Measurements from ENCODE around the gene AFG3L2.

- PRO-cap, 2 experiments: no peak in any of the 2 experiments
Observed at GRCh38 chr18:12362532-12363291, 14.3 kb downstream of the AFG3L2 start.

- PRO-cap, 2 experiments: no peak in any of the 2 experiments
Observed at GRCh38 chr18:12372897-12373420, 4.1 kb downstream of the AFG3L2 start.

- PRO-cap, 2 experiments: peak in 2 of 2 experiments; most common minus-strand start chr18:12377209 (in 2)
Observed at GRCh38 chr18:12376501-12377367, at the start of gene AFG3L2. Gene AFG3L2 (minus strand): TSS chr18:12377227.

GRCh38 chr18:12546414-12547127 lies 111.3 kb downstream of the SPIRE1 start:
- PRO-cap, 2 experiments: no peak in any of the 2 experiments

DNA sequence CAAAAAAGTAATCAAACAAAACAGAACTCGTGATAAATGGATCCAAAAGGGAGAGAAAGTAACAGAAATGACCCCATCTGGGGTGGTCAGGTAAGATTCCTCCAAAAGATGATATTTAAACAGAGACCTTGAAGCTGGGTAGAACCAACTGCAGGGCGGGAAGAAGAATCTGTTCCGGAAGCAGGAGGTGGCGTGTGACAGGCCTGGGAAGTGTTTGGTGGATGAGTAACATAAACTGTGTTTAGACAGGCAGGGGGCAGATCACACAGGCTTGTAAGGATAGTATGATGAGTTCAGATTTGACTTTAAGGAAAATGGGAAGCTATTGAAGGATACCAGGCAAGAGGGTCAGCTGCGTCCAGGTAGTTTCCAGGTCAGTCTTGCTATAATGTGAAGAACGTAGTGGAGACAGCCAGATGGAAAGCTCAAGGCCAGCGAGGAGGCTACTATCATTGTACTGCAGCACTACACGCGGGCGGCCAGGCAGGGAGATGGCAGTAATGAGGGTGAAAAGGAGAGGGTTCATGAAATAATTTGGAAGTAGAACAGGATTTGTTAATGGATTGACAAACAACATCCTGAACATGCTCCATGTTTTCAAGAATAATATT lies 17.2 kb downstream of the SPIRE1 start:
- PRO-cap, 2 experiments: no peak in any of the 2 experiments

DNA sequence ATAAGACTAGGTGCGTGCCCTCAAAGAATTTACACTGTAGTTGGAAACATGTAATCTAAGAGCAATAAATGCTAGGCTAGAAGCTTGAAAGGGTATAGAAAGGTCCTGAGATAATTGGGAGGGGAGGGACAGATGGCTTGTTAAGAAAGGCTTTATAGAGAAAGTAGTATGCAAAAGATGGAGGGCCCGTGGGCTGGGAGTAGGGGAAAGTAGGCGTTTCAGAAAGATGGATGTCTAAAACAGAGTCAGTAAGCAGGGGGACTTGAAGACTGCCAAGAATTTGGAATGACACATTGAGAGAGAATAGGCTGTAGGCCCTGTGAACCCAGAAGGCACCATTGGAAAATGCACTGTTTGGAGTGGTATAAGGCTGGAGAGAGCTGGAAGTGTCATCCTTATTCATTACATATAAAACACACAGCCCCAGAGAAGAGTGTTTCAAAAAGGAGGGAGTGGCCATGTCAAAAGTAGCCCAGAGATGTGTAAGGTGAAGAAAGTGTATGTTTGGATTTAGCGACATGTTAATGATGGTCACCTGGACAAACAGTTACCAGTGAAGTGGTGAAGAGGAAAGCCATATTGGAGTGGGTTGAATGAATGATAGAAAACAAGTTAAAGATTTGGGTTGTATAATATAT lies 925 bp downstream of the PSMG2 start:
- PRO-cap, 2 experiments: no peak in any of the 2 experiments

- PRO-cap, 2 experiments: peak in 2 of 2 experiments; most common plus-strand start chr18:12883895 (in 1); most common minus-strand start chr18:12883772 (in 1)
Observed at GRCh38 chr18:12883184-12884145, 572 bp downstream of the PTPN2 start.

DNA sequence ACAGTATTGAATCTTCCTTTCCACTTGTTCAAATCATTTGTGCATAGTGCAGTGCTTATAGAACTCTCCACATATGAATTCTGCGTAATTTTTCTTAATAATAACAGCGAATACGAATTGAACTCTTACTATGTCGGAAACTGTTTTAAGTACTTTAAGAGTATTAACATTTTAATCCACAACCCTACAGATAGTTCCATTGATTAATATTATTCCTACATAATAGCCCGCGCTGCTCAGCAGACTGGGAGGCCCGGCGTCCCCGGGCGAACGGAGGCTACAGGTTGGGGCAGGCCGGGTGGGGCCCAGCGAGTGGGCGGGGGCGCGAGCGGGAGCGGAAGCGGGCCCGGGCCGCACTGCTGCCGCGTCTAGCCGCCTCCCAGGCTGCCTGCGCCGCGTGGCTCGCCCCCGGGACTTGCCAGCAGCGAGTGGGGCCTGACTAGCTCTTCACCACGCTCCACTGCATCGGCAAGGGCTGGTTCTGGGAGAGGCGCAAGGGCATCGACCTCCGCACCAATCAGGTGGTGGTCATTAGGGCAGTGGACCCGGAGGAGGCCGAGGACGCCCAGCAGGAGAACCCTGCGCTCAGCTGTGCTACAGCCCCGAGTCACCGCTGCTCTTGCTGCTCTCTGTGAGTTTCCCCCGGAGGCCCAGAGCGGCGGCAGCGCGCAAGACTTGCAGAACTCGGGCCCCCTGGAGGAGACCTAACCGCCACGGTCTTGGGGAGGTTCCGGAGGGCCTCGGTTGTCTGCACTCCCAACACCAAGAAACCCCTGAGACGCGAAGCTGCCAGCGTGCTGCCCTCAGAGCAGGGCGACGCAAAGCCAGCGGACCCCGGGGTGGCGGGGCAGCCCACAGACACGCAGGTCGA lies 27.0 kb upstream of the PTPN2 start:
- PRO-cap, 2 experiments: peak in 1 of 2 experiments; most common plus-strand start position 354 of the sequence (in 1)

DNA sequence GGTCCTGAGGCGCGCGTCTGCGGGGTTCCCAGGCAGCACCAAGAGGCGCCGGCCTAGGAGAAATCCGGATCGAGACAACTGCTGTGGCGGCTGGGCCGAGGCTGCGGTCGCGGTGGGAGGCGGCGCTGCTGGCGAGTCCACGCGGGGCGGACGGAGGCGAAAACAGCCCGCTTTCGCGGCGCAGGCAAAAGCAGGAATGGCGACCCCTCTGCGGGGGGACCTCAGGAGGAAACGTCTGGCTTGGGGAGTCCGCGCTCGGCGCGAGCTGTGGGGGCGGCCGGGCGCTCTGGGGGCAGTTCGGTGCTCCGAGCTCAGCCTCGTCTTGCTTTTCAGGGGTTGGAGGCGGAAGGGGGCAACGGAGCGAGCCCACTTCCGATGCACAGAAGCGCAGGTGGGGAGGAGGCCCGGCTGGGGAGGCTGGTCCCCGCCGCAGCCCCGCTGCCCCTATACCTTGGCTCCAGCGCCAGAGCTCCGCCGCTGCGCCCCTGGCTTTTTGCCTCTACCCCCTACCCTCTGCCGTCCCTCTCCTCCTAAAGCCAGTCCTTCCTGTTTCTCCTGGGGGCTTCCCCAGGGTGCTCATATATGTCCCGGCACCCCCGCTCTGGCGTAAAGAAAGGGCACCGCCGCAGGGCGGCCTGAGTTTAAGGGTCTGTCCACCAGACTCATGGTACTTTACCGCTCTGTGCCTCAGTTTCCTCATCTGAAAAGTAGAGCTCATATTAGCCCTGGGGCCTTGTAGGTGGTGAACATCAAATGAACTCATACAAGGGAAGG lies 81.3 kb upstream of the LDLRAD4 start:
- PRO-cap, 2 experiments: peak in 2 of 2 experiments; most common plus-strand start position 382 of the sequence (in 2); most common minus-strand start position 331 of the sequence (in 2)

GRCh38 chr18:13222416-13223326 lies 4.1 kb downstream of the LDLRAD4 start:
- PRO-cap, 2 experiments: no peak in any of the 2 experiments

- PRO-cap, 2 experiments: no peak in any of the 2 experiments
Observed at GRCh38 chr18:13261655-13262199, 43.2 kb downstream of the LDLRAD4 start.

GRCh38 chr18:13427290-13427956 lies 208.9 kb downstream of the LDLRAD4 start:
- PRO-cap, 2 experiments: no peak in any of the 2 experiments

GRCh38 chr18:13435850-13436499 lies 217.4 kb downstream of the LDLRAD4 start:
- PRO-cap, 2 experiments: no peak in any of the 2 experiments

- PRO-cap, 2 experiments: no peak in any of the 2 experiments
Observed at GRCh38 chr18:13438680-13439110, 220.1 kb downstream of the LDLRAD4 start.

DNA sequence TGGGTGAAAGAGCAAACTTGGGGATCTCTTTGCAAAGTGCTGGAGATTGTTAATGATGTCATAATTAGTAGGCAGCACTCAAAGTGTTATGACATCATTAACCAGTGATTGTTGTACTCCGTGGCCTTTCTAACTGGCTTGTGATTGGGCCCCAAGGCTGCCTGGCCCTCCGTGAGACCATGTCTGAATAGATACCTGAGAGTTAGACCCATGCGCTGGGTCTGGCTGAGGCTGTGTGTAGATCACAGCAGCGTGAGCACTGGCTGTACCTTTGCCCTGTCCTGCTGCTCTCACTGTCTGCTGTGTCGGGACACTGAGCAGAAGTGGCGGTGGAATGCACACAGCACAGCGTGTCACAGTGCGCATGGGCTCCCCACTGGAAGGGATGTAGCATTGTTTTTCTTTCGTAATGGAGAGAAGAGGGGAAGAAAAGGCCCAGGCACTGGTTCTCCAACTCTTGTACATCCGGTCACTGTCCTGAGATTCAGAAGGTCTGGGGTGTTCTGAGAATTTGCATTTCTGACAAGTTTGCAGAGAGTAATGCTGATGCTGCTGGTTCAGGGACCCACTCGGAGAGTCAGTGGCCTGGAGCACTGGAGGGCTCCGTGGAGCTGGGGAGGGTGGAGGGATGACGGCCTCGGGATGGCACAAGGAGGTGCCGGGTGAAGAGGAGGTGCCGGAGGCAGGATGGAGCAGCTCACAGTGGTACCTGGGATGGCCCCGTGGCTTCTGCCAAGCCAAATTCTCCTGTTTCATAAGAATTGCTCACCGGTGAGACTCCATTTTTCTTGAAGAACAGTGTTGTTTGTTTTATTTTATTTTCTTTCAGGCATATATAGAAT lies 252.7 kb downstream of the LDLRAD4 start:
- PRO-cap, 2 experiments: no peak in any of the 2 experiments

DNA sequence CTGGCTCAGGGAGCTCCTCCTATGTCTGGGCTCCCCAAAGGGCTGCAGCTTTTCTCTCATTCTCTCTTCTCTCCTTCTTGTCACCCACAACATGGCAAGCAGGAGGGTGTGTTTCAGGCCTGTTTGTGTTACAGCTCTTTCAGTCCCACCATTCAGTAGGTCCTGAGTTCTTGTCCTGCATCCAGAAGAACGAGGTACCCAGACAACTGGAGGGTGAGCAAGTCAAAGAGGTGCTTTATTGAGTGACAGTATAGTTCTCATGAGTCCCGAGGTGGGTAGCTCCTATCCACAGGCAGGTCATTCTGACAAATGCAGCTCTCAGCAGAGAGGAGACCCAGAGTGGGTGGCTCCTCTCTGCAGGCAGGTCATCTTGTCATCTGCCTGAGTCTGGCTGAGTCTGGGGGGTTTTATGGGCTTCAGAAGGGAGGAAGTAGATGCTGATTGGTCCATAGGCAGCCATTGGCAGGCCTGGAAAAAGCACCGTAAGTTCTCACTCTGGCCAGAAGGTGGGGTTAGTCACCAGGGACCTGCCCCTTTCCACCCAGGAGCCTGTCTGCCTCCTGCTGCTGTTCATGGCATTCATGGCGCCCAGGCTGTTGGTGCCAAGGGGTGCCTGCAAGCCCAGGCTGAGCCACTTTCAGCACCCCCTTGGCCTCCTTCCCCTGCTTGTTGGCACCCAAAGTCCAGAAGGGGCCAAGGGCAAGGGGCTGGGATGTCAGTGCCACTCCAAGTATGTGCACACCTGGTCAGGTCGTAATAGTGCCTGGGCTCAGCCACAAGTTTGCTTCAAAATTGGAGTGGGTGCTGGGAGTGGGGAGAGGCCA lies 178.4 kb downstream of the FAM210A start:
- PRO-cap, 2 experiments: peak in 2 of 2 experiments; most common minus-strand start position 379 of the sequence (in 2)

DNA sequence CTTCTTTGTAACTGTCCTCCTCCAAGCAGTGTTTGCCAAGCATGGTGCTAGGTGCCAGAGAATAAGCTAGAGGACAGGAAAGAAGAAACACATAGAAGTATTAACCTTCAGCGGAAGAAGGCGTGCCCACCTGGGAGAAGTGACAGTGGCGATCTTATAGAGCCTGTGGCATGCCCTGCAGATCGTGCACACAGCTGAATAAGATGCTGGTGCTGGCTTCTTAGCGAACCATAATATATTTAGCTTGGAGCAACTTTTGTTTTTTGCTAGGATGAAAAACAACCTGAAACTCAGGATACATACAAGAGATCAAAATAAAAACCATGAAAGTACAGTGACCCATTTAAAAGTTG lies 147.9 kb downstream of the FAM210A start:
- PRO-cap, 2 experiments: no peak in any of the 2 experiments

DNA sequence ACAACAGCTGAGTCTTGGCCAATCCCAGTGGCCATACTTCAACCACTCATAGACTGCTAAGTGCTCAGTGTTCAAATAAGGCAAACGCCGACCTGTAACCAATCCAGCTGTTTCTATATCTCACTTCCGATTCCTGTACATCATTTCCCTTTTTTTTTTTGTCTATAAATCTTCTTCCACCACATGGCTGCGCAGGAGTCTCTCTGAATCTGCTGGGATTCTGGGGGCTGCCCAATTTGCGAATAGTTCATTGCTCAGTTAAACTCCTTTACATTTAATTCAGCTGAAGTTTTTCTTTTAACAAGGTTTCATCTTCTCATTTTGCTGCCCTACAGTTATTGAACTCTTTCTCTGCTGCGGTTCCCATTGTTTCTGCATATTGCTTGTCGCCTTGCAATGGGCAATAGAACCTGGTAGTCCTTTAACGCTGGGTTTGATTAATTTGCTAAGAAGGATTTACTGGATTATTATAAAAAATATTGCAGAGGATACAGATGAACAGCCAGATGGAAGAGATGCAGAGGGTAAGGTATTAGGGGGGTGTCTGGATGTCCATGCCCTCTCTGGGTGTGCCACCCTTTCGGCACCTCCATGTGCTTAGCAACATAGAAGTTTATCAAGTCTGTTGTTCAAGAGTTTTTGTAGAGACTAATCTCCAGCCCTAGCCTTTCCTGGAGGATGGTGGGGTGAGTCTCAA lies 18.5 kb downstream of the FAM210A start:
- PRO-cap, 2 experiments: no peak in any of the 2 experiments

DNA sequence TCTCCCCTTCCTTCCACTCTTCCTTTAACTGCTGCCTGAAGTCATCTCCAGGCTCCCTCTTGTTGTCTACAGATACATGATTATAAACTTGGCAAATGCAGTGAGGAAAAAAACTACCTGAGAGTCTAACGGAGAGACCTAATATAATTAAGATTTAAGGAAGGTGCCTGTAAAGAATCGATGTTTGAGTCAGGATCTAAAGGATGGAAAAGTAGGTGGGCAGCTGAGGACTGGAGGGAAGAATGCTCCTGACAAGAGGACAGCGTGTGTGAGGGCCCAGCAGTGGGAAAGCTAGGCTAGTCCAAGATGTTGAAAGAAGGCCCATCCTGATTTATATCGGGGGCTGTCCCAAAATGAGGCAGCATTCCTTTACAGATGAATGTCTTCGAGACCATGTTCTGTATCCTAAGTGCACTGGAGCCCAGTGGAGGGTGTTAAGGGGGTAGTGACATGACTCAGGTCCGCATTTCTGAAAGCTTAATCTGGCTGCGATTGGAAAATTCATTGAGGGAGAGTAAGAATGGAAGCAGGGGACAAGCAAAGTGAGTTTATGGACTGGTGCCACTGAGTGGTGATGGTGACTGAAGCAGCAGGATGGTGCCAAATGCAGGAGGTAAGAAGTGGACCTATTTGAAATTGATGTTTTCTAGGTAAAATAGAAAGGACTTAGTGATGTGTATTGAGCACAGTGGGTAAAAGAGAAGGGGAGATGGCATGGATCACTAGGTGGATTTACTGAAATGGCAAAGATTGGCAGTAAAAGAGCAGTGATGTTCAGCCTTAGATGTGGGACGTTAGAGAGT lies 18.5 kb downstream of the RNMT start:
- PRO-cap, 2 experiments: no peak in any of the 2 experiments

GRCh38 chr18:14688391-14688866 lies 59.5 kb upstream of the ANKRD30B start:
- PRO-cap, 2 experiments: peak in 1 of 2 experiments; most common plus-strand start chr18:14688590 (in 1)